Adrenal gland (tissue), 7 donors: ENCODE measurements around the gene TIMM13.

DNA sequence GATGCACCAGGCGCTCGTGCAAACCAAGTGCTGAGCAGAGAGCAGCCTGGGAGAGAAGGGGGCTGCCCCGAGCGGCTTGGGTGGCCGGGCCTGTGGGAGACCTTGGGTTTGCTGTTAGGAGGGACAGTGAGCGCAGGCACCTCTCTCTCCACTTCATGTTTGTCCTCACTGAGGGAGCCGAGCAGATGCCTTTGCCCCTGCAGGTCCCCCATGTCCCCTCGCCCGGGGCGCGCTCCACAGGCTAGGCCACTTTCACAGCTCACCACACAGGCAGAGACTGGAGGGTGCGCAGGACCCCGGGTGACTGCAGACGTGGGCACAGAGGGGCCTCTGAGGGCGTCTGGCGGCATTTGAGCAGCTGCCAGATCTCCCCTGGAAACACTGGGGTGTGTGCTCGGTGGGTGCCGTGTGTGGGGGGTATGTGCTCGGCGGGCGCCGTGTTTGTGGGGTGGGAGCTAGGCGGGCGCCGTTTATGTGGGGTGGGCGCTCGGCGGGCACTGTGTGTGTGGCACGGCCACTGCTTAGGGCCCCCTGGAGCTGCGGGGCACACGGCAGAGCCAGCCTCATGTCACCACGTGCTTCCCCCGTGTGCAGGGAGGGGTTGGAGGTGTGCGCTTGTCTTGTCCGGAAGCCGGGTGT lies 16.5 kb downstream of the CSNK1G2 start:
- PRO-cap, 3 experiments: no peak in any of the 3 experiments
- RAMPAGE, long total RNA, 4 experiments: no peak in any of the 4 experiments
- RRBS: 88% methylated on average over 10 of the region's 36 CpGs

DNA sequence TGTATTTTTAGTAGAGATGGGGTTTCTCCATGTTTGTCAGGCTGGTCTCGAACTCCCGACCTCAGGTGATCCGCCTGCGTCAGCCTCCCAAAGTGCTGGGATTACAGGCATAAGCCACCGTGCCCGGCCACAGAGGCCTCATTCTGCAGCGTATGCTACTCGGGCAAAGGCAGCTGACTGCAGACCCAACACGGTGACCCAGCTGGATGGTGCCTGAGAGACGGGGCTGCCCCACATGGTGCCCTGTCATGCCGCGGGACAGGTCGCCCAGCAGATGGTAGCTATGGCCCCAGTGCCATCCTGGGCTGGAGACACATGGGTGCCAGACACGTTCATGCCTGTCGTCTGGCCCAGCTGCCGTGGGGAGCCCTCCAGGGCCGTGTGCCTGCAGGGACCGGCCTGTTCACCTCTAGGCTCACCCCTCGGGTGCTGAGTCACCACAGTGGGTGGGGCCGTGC lies 36.0 kb downstream of the CSNK1G2 start:
- PRO-cap, 3 experiments: no peak in any of the 3 experiments
- RAMPAGE, long total RNA, 4 experiments: no peak in any of the 4 experiments
- RRBS: no CpG with 5 or more reads among the region's 20 CpGs

DNA sequence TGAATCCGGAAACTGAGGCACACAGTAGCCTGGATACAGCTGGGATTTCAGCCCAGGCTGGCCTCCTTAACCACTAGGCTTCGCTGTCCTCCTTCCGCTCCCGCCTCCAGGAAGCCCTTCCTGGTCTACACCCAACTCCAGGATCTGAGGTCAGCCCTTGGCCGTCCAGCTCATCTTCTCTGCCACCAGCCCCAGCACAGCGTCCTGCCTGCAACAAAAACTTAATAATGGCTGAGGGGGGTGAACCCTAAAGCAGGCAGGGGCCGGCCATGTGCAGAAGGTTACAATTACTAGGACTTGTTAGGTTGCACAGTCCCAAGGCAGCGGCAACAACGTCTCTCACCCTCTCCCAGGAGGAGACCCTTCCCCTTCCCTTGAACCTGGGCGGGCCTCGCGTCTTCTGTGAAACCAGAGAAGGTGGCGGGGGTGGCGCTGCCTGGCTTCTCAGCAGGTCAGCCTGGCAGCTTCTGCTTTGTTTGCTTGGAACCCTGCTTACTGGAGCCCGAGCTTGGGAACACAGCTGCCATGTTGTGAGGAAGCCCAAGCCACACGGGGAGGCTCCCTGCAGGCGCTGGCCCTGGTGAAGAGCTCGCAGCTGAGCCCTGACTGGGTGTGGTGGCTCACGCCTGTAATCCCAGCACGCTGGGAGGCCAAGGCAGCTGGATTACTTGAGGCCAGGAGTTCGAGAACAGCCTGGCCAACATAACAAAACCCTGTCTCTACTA lies 15.5 kb downstream of the MKNK2 start:
- PRO-cap, 3 experiments: no peak in any of the 3 experiments
- RAMPAGE, long total RNA, 4 experiments: no peak in any of the 4 experiments
- RRBS: no CpG with 5 or more reads among the region's 21 CpGs

GRCh38 chr19:2040312-2041035 lies 10.6 kb downstream of the MKNK2 start:
- PRO-cap, 3 experiments: no peak in any of the 3 experiments
- RAMPAGE, long total RNA, 4 experiments: no peak in any of the 4 experiments
- RRBS: no CpG with 5 or more reads among the region's 24 CpGs

GRCh38 chr19:2070875-2071736 lies 20.1 kb upstream of the MKNK2 start:
- PRO-cap, 3 experiments: no peak in any of the 3 experiments
- RAMPAGE, long total RNA, 4 experiments: no peak in any of the 4 experiments
- RRBS: no CpG with 5 or more reads among the region's 20 CpGs

GRCh38 chr19:2075115-2075511 lies 21.0 kb downstream of the MOB3A start:
- PRO-cap, 3 experiments: no peak in any of the 3 experiments
- RAMPAGE, long total RNA, 4 experiments: no peak in any of the 4 experiments
- RRBS: no CpG with 5 or more reads among the region's 6 CpGs

DNA sequence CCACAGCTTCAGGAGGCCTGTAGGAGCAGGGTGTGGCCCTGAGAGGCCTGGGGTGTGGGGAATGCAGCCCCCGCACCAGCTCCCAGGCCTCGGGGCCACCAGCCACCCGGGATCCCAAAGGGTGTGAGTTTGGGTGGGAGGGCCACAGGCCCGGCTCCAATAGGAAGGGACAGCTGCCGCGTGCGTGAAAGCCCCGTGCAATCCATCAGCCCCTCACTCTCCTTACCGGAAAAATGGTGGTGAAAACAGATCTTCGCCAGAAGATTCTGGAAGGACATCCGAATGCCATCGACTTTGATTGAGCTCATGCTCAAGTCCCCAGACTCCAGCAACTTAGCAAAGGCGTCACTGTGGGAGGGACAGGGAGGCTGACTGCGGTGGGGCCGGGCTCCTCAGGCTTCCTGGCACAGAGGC lies 12.2 kb downstream of the IZUMO4 start:
- PRO-cap, 3 experiments: no peak in any of the 3 experiments
- RAMPAGE, long total RNA, 4 experiments: no peak in any of the 4 experiments
- RRBS: 88% methylated on average over 8 of the region's 15 CpGs

DNA sequence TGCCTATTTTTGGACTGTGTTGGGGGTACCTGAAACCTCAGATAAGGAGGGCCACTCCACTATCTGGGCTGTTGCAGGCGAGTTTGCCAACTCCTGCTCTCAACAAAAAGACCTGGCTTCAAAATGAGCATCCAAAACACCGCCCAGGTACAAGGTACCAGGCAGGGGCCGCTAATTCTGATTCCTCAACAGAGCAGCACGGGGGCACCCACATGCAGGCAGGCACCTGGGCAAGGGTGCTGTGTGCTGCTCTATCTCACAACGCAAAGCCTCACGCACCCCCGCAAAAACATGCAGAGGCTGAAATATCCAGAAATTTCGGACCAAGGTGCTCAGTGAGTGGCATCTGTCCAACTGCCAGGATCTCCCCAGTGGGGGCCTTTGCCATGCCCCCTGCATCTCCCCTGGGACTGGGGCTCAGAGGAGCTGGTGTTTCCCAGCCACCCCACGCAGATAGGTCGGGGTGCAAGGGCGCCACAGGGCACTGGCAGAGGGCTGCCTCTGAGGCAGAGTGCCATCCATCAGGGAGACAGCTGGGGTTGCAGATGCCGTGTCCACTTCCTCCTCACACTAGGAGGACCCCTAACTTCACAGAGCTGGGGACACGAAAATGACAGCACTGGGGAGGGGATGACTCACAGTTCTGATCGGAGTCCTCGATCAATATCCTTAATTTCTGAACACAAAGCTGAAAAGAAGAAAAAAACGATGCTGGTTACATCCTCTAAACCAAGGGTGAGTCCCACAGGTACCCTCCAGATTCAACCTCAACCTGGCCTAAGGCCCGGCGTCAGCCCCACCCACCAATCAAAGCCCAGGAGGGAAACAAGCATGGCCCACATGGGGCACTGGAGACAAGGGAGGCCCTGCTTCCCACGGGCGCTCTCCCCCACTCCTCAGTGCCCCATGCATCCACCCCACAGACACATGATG lies 26.3 kb downstream of the IZUMO4 start:
- PRO-cap, 3 experiments: no peak in any of the 3 experiments
- RAMPAGE, long total RNA, 4 experiments: no peak in any of the 4 experiments
- RRBS: no CpG with 5 or more reads among the region's 20 CpGs

DNA sequence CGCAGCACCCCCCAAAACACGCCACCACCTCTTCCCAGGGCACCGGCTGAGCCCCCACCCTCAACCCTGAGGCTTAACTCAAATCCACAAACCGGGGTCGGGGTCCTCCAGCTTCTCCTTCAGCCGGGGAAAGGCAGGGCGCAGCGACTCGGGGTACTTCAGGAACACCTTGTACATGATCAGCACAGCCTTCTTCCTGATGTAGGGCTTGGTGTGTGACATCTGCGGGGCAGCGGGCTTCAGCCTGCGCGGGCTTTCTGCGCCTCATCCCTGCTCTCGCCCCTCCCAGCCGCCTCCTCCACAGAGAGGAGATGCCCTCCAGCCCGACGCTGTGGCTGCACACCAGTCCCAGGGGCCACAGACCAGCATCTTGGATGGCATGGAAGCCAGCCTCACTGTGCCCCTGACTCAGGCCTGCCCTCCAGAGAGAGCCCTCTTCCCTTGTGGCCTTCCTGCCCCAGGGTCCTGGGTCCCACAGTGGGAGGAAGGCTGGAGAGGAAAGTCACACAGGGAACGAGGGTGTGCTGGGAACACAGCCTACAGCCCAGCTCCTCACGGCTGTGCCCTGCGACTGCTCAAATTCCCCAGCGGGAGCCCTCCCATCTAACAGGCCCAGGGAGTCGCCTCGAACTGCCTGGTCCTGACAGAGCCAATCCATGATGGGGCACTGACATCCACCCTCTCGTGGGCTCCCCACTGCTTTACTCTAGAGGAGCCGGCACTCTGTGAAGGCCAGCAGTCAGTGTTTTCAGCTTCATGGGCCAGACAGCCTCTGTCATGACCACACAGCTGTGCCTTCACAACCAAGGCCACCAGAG lies 20.8 kb downstream of the AP3D1 start:
- PRO-cap, 3 experiments: no peak in any of the 3 experiments
- RAMPAGE, long total RNA, 4 experiments: start-site peak on the minus strand in 1 of 4 experiments, centred at position 177 of the sequence, 32 reads per replicate
- RRBS: 100% methylated on average over 1 of the region's 26 CpGs

- PRO-cap, 3 experiments: no peak in any of the 3 experiments
- RAMPAGE, long total RNA, 4 experiments: no peak in any of the 4 experiments
- RRBS: 96% methylated on average over 9 of the region's 24 CpGs
Observed at GRCh38 chr19:2180256-2180754, 16.6 kb downstream of the DOT1L start.

DNA sequence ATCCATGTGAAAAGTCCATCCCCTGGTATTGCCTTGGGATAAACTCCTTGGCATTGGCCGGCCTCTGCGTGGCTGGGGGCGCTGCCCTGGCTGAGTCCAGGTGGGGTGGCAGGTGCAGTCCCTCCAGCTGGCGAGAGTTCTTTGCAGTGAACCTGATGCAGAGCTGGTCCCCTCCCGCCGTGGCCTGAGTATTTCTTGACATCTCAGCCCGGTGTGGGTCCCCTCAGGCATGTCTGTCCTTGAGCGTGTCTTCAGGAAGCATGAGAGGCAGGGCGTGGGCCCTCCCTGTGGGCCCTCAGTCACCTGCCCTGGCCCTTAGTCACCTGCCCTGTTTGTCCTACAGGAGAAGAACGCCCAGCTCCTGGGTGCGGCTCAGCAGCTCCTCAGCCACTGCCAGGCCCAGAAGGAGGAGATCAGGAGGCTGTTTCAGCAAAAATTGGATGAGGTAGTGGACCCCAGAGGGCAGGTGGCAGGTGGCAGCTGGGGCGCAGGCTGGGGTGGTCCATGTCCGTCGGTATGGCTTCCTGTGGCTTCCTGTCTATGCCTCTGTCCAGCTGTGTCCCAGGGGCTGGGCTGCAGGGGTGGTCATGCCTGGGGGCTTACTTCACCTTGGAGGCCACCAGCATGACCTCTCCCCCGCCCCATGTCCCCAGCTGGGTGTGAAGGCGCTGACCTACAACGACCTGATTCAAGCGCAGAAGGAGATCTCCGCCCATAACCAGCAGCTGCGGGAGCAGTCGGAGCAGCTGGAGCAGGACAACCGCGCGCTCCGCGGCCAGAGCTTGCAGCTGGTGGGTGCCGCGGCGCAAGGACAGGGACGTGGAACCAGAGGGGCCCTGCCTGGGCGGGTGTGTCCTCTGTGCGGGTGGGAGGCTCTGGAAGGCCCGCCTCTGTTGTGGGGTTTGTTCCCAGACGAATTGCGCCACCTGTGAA lies 22.7 kb downstream of the PLEKHJ1 start:
- PRO-cap, 3 experiments: no peak in any of the 3 experiments
- RAMPAGE, long total RNA, 4 experiments: no peak in any of the 4 experiments
- RRBS: no CpG with 5 or more reads among the region's 35 CpGs

DNA sequence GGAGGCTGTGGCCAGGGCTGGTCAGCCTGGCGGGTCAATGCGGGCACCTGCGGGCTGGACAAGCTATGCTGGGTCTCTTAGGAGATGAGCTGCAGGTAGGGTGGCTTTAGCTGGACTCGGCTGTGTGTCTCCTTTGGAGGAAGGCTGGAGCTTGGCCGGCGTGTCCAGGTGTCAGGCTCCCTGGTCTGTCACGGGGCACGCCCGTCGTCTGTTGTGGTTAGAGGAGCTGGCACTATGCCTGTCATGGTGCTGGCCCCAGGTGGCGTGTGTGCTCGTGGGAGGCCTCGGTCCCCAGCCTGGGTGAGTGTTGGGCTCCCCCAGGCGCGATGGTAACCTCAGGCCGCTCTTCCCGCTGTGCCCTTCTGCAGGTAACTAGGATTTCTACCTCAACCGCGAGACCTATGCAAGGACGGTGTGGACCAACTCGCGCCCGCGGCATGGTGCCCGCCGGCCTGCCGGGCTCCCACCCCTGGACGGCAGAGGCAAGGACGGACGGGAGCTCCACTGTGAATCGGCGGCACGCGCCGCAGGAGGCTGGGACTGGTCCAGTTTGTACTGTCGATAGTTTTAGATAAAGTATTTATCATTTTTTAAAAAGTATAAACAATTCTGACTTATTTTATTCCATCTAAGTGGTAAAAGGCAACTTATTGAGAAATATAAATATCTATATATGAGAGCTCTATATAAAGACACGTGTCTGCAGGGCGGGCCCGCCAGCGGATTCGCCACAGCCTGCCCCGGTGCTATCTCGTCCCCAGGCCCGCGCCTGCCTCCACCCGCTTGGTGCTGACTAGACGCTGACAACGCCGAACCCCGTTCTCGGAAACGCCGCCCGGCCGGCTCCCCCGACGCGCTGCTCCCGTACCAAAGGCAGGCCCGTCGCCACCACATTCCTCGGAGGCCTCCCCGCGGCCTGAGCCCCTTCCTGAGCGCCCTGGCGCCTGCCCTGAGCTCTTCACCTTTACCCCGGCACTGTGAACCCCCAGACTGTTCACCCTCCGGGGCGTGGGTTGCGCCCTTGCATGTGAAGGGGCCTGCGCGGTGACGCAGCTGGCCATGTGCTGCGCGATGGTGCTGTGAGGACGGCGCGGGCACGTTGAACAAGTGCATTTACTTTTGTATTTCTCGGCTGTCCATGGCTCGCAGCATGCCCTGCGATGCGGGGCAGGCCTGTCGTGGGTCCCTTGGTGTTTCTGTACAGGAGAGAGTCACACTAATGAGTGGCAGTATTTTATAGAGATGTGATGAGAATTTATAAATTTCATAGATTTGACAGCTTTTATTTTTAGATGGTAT lies 6.3 kb downstream of the PLEKHJ1 start:
- PRO-cap, 3 experiments: no peak in any of the 3 experiments
- RAMPAGE, long total RNA, 4 experiments: no peak in any of the 4 experiments
- RRBS: 92% methylated on average over 11 of the region's 84 CpGs

DNA sequence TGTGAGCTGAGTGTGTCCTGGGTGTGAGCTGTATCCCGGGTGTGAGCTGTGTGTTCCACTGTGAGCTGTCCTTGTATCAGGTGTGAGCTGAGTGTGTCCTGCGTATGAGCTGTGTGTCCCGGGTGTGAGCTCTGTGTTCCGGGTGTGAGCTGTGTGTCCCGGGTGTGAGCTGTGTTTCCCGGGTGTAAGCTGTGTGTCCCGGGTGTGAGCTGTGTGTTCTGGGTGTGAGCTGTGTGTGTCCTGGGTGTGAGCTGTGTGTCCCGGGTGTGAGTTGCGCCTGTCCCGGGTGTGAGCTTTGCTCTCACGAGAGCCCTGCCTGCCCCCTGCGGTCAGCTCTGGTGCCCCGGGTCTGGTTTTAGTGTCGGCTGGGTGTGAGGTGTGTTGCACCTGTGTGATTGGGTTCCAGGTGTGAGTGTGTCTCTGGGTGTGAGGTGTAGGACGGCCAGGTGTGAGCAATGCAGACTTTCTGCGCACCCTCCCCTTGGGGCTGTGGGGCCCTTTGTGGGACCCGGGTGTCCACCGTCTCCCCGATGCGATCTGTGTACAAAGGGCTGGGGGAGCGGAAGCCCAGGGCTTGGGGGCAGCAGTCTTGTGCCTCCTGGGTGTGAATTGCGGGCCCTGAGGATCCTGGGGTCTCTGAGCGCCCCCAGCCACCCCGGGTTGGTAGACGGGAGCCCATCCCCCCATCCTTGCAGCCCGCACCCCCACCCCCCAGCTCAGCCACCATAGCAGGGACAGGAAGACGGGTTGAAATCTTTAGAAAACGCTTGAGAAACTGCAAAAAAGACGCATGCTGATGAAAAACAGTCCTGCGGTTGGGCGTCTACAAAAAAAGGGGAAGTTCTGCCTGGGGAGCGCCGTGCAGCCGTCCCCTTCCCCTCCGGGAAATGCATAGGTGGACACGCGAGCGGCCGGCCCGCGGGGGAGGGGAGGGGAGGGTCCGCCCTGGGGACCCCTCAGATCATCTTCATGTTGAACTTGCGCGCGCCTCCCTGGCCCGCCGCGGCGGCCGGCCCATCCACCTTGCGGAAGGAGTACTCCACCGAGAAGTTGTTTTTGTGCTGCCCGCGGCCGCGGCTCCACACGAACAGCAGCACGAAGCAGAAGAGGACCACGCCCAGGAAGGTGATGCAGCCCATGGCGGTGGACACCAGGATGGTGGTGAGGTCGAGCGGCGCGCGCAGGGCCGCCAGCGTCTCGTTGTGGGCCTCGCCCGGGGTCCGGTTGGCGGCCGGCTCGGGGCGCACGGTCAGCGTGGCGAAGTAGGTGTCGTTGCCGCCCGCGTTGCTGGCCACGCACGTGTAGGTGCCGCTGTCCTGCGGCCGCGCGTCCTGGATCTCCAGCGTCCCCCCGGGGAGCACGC lies 7.5 kb upstream of the PEAK3 start:
- PRO-cap, 3 experiments: peak in 1 of 3 experiments; most common plus-strand start position 883 of the sequence (in 1); most common minus-strand start position 744 of the sequence (in 1)
- RAMPAGE, long total RNA, 4 experiments: no peak in any of the 4 experiments
- RRBS: 26% methylated on average over 18 of the region's 92 CpGs

DNA sequence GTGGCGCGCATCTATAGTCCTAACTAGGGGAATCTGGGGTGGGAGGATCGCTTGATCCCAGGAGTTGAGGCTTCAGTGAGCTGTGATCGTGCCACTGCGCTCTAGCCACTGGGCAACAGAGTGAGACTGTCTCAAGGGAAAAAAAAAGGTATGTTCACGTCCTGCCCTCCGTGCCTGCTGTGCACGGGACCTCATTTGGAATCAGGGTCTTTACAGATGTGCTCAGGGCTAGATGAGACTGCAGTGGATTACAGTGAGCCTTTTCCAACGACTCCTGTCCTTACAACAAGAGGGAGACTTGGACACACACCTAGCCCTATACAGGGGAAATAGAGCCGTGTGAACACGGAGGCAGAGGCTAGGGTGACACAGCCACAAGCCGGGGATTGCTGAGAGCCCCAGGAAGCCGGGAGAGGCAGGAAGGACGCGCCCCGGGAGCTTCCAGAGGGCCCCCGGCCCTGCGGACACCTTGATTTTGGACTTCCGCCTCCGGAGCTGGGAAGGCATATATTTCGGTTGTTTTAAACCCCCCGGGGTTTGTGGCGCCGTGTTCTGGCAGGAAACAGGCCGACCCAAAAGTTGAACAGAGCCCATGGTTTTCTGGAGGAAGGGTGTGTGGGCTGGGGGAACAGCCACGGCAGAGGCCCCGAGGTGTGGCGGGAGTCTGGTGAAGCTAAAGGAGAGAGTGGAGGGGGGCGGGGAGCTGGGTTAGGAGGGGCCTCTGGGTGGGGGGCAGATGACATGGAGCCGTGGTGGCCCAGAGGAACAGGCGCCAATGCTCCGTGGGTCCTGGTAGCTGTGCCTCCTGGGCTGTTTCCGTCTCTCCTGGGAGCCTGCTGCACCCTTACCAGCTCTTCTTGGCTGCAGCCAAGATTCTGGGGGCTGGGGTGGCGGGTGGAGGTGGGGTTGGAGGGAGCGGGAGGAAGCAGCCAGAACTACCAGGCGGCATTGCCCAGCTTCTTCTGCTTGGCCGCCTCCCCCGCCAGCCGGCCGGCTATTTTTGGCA lies 12.2 kb upstream of the PEAK3 start:
- PRO-cap, 3 experiments: no peak in any of the 3 experiments
- RAMPAGE, long total RNA, 4 experiments: no peak in any of the 4 experiments
- RRBS: 56% methylated on average over 5 of the region's 40 CpGs

DNA sequence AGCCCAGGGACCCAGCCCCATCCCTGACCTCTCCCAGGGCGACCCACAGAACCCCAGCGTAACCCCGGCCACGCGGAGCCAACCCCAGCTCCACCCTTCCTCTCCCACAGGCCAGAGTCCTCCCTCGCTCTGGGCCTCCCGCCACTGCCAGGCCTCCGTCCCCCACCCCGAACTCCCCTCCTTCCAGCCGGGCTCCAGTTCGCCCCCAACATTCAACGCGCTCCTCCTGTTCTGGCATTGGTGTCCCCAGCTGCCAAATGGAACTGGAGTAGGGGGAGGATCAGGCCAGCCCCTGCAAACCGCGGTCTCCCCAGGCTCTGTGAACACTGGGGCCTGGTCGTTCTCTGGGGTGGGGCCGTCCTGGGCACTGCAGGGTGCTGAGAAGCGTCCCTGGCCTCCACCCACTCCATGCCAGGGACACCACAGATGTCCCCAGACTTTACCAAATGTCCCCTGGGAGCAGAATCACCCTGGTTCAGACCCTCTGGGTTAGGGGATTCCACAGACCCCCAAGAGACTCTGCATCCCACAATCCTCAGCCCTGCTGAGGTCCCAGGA lies 7.3 kb downstream of the LINGO3 start:
- PRO-cap, 3 experiments: no peak in any of the 3 experiments
- RAMPAGE, long total RNA, 4 experiments: no peak in any of the 4 experiments
- RRBS: no CpG with 5 or more reads among the region's 18 CpGs

GRCh38 chr19:2403324-2403679 lies 24.1 kb downstream of the TIMM13 start:
- PRO-cap, 3 experiments: no peak in any of the 3 experiments
- RAMPAGE, long total RNA, 4 experiments: no peak in any of the 4 experiments
- RRBS: no CpG with 5 or more reads among the region's 4 CpGs

- PRO-cap, 3 experiments: peak in 3 of 3 experiments; most common plus-strand start chr19:2427620 (in 1); most common minus-strand start chr19:2427582 (in 2)
- RAMPAGE, long total RNA, 4 experiments: start-site peak on the minus strand in 4 of 4 experiments, at chr19:2427550-2427598 at its widest, 346 to 3,083 reads per replicate
- RRBS: 1% methylated on average over 43 of the region's 78 CpGs
Observed at GRCh38 chr19:2427080-2427749, at the start of gene TIMM13. Gene TIMM13, minus strand, starts transcription at chr19:2427586.

DNA sequence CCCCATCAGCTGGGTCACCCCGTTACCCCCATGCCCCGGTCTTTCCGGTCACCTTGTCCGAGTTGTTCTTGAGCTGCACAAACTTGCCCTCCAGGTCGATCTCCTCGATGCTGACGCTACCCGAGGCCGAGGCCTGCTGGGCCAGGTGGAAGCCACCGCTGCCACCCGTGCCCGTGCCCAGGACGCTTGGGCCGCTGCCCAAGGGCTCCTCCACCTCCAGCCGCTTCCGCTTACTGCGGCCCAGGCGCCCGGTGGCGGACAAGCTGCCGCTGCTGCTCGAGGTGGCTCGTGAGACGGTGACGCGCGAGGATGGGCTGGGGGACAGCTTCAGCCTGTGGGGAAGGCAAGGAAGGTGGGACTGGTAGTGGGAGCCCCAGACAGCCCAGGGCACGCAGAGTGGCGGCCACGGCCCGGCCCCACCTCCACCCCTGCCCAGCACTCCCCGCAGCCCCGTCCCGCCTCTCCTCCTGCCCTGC lies 6.4 kb upstream of the TIMM13 start:
- PRO-cap, 3 experiments: no peak in any of the 3 experiments
- RAMPAGE, long total RNA, 4 experiments: no peak in any of the 4 experiments
- RRBS: no CpG with 5 or more reads among the region's 34 CpGs

DNA sequence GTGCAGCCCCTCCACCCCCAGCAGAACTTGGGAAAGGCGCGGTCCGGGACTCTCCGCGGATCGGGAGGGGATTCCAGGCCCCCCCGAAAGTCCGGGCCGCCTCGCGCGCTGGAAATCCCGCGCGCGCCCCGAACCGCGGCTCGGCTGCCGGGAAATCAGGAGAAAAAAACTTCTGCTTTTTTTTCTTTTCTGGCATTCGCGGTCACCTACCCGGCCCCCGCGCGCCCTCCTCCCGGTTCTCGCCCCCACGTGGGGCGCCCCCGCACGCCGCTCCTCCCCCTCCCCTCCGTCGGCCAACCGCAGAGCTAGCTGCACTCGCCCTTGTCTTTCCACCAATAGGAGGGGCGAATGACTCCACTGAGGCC lies 232 bp upstream of the GADD45B start:
- PRO-cap, 3 experiments: peak in 3 of 3 experiments; most common plus-strand start position 195 of the sequence (in 1); most common minus-strand start position 157 of the sequence (in 3)
- RAMPAGE, long total RNA, 4 experiments: no peak in any of the 4 experiments
- RRBS: 1% methylated on average over 24 of the region's 39 CpGs

DNA sequence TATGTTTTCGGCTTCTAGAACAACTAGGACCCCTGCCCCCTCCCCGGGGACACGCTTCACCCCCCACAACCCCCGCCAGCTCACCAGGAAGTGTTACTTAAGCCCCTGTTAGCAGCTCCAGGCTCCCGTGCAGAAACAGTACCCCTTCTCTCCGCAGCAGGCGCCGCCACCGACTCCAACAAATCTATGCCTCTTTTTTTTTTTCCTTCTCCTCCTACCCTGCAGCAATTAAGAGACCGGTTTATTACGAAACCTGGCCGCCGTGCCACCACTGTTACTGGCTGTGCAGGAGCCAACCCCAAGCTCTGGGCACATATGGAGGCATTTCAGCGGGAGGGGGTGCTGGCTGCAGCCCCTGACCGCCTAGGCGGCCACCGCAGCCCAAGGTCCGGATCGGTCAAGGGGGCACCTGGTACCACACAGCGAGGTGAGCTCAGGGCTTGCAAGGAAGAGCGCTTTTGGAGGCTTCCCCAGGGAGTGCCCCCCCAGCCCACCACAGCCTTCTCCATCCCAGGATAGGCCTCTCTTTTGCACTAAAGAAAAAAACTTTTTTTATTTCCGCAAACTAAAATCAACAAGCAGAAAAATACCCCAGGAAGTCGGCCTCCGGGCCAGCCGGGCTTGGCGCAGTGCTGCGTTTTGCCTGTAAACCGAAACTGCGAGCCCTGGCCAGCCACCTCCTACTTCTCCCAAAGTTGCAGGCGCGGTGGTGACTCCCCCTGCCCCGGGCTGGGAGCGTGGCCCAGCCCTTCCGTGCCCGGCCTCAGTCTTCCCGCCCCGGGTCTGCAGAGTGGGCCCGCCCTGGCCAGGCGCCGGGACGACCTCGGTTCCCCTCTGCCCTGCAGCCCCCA lies 2.6 kb downstream of the GADD45B start:
- PRO-cap, 3 experiments: peak in 3 of 3 experiments; most common plus-strand start position 695 of the sequence (in 3); most common minus-strand start position 188 of the sequence (in 3)
- RAMPAGE, long total RNA, 4 experiments: no peak in any of the 4 experiments
- RRBS: 4% methylated on average over 10 of the region's 42 CpGs